Hematopoietic multipotent progenitor cell (in vitro differentiated cells): ENCODE measurements around a stretch of chr17.

- CAGE, long polyA plus RNA: no peak
Observed at GRCh38 chr17:82752401-82752937, 604 bp downstream of the TBCD start.

- CAGE, long polyA plus RNA: no peak
Observed at GRCh38 chr17:82863907-82864607, 24.2 kb upstream of the ZNF750 start.

- CAGE, long polyA plus RNA: no peak
Observed at GRCh38 chr17:82882414-82883598, 43.0 kb upstream of the ZNF750 start.

- CAGE, long polyA plus RNA: no peak
Observed at GRCh38 chr17:82885161-82885436, 45.3 kb upstream of the ZNF750 start.

DNA sequence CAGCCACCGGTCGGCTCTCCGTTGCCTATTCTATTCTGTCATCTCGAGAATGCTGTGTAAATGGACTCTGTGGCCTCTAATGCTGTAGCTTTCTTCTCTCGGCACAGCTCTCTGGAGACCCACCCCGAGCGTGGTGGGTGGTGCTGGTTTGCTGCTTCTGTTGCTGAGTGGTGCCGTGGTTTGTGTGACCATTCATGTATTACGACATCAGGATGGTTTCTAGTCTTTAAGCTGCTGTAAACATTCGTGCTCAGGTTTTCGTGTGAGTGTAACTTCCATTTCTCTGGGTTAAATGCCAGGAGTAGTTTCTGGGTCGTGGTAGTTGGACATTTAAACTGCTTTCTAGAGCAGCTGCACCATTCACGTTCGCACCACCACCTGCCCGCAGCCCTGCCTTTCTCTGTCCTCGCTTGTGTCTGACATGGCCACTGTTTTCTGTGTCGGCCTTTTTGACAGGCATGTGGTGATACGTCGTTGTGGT is 47.6 kb upstream of the ZNF750 start:
- CAGE, long polyA plus RNA: no peak

- CAGE, long polyA plus RNA: no peak
Observed at GRCh38 chr17:82906700-82906903, 66.8 kb upstream of the ZNF750 start.

DNA sequence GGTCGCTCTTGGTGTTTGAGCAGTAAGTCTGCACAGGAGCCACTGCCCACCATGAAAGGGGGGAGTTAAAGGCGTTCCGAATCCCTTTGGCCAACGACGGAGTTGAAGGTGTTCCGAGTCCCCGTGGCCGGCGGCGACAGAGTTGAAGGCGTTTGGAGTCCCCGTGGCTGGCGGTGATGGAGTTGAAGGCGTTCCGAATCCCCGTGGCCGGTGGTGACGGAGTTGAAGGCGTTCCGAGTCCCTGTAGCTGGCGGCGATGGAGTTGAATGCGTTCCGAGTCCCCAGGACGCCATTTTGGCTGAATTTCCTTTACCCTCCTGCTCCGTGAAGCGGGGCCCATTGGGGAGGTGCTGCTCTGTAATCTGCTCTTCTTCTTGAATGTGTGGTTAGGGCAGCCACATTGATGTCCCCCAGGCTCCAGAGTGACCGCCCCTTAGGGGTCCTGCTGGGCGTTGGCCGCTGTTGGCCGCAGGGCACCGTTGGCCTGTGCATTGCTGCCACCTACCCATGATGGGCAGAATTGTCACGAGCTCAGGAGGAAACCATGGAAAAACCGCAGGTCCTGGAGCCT is 73.6 kb upstream of the ZNF750 start:
- CAGE, long polyA plus RNA: no peak

GRCh38 chr17:82926173-82926595 is 86.4 kb upstream of the ZNF750 start:
- CAGE, long polyA plus RNA: no peak

GRCh38 chr17:82947386-82948142 is 104.0 kb downstream of the B3GNTL1 start:
- CAGE, long polyA plus RNA: no peak

GRCh38 chr17:83010178-83010659 is 41.4 kb downstream of the B3GNTL1 start:
- CAGE, long polyA plus RNA: no peak

- CAGE, long polyA plus RNA: no peak
Observed at GRCh38 chr17:83012778-83013099, 38.8 kb downstream of the B3GNTL1 start.

GRCh38 chr17:83053165-83053716 is 1.7 kb upstream of the B3GNTL1 start:
- CAGE, long polyA plus RNA: no peak

GRCh38 chr17:83064496-83065239 is 13.1 kb upstream of the B3GNTL1 start:
- CAGE, long polyA plus RNA: no peak

DNA sequence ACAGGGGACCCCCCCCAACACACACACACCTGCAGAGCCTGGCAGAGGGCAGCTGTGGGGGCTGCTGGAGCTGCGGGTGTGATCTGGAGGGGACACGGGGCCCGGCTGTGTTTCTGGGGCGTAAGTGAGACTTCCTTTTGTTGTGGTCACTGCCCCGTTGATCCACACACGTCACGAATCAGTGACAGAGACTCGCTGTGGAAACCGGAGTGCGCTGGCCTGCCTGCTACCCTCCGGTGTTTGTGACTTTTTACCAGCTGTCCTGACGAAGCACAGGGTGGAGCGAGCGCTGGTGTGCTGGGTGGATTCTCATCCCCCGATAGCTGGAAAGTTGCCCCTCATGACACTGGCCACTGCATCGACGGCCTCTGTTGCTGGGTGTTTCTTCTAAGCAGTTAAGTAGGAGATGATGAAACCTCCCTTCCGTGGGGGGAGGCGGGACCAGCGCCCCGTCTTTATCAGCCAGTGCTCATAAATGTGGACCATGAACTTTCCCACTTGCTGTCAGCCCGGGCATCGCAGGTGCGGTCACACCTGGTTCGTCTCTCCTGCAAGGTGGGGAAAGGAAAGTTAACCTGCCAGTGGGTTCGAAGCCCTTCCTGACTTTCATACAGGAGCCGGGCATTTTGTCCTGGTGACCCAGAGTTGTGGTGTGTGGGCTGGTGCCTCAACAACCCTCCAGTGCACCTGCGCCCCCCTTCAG is 2.4 kb downstream of the METRNL start:
- CAGE, long polyA plus RNA: no peak

- CAGE, long polyA plus RNA: no peak
Observed at GRCh38 chr17:83082681-83084024, 3.7 kb downstream of the METRNL start.

GRCh38 chr17:83097832-83098484 is 18.5 kb downstream of the METRNL start:
- CAGE, long polyA plus RNA: no peak

GRCh38 chr17:83109531-83110772 is 30.5 kb downstream of the METRNL start:
- CAGE, long polyA plus RNA: no peak

GRCh38 chr17:83125908-83126242 is 46.5 kb downstream of the METRNL start:
- CAGE, long polyA plus RNA: no peak

DNA sequence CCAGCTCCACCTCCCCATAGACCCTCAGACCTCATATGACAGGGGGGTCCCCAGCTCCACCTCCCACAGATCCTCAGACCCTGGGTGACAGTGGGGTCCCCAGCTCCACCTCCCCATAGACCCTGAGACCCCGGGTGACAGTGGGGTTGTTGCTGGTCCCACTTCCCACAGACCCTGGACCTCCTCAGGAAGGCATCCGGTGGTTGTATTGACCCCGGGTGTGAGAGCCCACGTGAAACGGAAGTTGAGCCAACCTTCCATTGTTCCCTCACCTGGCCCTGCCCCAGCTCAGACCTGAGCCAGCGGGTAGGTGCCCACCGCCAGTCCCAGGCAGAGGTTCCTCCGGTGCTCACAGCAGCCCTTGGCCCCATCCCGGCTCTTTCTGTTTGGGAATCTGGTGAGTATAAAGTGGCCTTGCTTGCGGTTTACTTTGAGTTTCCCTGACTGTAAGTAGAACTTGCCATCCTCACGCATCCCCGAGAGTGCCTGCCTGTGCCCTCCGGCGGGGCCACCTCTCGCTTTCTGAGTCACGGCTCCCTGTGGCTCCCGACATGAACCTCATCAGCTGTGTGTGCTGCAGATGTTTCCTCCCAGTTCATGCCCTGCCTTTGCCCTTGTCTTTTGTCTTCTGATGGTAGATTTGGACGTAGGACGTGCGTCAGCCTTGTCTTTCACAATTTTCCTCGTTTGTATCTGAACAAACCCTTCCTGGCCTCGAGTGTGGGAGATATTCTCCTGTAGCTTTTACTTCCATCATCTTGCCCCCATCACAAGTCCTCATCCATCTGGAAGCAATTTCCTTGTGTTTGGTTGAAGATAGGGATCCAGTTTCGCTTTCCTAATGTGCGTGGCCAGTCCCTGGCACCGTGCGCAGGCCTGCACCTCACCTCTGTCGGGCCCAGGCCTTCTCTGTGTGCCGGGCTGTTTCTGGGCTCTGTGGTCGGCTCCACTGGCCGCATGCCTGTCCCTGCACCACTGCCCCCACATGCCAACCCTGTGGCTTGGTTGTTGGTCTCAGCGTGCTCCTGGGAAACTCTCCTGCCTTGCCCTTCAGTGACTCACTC is 75.9 kb downstream of the METRNL start:
- CAGE, long polyA plus RNA: no peak